ENCODE results near the genes PLEKHA8, GGCT, NEUROD6 and LSM5.

DNA sequence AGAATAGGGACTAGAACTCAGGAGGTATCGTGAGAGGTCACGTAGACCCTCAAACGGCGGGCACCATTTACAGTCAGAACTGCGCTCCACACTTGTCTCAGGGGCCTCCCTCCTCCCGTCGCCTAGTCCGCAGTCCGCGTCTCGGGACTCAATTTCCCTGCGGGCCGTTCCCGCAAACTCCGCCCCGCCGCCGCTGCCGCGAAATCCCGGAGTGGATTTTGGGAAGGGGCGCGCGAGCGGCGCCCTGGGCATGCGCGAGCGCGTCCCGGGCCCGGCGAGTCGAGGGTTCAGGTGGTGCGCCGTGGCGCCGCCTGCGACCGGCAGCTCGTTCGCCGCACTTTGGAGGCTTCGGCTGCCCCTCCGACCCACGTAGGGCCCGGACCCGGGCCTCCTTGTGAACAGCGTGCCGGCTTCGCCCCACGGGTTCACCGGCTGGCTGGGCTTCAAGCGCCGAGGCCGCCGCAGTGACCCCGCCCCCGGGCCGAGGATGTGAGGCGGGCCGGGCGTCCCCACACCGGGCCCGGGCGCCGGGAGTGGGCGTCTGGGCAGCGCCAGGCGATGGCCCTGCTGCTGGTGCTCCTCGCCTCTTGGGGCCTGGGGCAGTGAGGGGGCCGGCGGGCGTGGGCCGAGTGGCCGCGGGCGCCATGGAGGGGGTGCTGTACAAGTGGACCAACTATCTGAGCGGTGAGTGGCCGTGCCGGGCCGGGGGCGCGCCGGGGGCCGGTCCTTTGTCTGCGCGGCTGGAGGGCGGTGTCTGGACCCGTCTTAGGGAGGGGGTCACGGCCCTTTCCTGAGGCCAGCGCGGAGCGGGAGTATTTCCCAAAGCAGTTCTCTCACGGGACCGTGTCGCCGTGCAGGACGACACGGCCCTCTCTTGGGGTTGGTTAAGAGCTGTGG lies at the start of gene PLEKHA8:
Gene PLEKHA8, plus strand, starts transcription at position 294 of the 897 bp plus-strand sequence.
- RRBS = 2% methylated on average over 41 of the region's 100 CpGs

- RRBS = no CpG with 5 or more reads among the region's 6 CpGs
These were observed 51.3 kb downstream of the PLEKHA8 start for GRCh38 chr7:30079186-30080204.

DNA sequence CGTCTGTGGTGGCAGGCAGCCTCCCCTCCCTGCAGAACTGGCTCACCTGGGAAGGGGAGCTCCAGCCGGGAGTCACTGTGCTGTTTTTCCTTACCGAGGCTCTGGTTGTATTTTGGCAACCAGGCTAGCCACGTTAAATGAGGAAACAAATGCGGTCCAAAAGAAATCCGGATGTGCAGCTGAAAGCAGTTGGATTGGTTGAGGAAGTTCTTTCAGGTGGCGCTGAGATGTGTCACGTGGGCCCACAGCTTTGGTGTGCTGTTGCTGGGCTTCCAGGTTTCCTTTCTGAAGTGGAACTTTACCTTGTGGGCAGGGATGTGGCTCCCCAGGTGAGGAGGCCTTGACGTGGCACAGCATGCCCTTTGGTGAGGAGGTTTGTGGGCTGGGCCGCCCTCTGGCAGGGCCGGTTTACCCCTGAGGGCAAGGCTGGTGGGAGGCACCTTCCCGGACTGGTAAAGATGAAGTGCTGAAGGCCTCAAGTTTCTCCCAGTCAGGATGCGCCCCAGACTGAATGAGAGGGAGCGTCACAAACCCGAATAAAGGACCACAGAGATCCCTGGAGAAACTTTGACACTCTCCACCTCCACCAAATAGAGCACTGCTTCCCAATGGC lies 14.3 kb downstream of the MTURN start:
- RRBS = 58% methylated on average over 4 of the region's 15 CpGs

GRCh38 chr7:30168891-30169688 lies 34.3 kb downstream of the MTURN start:
- RRBS = 71% methylated on average over 6 of the region's 14 CpGs

GRCh38 chr7:30172983-30173642 lies 38.3 kb downstream of the MTURN start:
- RRBS = no CpG with 5 or more reads among the region's 11 CpGs

- RRBS = no CpG with 5 or more reads among the region's 5 CpGs
These were observed 58.6 kb upstream of the ZNRF2 start for GRCh38 chr7:30225619-30226449.

GRCh38 chr7:30253085-30253702 lies 31.2 kb upstream of the ZNRF2 start:
- RRBS = no CpG with 5 or more reads among the region's 3 CpGs

- RRBS = no CpG with 5 or more reads among the region's 9 CpGs
These were observed 87.6 kb downstream of the ZNRF2 start for GRCh38 chr7:30371817-30372662.

- RRBS = no CpG with 5 or more reads among the region's 4 CpGs
These were observed 49.4 kb downstream of the NOD1 start for GRCh38 chr7:30429231-30429525.

DNA sequence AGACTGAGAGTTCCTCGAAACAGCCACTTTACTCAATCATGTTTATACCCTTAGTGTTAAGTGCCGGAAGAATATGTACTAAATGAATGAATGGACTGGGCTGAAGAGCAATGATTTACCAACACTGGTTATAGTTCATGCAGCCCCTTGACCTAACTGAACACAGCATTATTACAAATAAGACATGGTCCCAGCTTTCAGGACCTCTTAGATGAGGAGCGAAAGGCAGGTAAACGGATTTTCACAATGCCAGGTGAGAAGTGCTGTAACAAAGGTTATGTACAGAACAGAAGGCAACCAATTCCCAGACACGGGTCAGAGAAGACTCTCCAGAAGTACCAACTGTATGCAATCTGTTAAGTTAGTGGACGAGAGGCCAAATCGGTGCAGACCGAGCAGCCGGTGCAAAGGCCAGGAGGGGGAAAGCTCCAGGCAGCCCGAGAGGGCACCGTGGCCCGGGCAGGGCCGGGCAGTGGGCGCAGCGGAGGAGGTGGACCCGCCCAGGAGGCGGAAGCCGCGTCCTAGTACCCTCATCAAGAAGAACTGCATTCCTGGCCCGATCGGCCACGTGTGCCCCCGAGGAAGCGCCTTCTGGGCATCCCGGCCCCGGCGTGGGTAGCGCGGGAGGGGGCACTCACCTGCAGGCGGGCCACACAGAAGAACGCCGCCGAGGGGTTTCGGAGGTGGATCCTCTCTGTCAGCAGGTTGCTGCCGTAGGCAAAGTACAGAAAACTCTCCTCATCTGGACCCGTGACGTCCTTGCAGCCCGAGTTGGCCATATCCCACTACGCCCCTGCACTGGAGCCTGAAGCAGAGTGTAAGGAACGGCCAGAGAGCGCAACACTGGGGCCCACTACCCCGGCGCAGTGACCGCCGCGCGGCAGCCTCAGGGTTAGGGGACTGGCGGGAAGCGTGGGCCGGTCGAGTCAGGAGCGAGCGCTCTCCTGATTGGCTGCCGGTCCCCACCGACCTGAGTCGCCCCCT lies at the start of gene GGCT:
Gene GGCT, minus strand, starts transcription at position 899 of the 984 bp plus-strand sequence.
- RRBS = 2% methylated on average over 20 of the region's 56 CpGs

DNA sequence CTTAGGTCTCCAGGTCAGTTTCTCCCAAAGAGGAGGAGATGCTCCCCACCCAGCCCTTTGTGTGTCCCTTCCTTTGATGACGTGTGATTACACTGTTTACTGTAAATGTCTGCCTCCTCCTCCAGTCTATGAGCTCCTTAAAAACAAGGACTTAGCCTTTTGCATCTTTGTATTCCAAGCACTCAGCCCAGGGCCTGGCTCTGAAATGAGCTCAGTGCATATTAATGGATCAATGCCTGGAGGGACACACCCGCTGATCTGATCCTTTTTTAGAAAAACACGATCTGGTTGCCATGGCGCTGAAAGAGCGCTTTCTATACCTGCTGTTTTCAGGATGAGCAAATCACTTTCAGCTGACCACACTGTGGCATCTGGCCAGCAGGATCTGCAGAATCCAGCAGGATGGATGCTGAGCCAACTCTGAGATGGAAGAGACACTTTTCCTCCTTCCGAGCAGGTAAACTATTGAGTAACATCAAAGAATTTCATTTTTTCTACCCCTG lies 37.9 kb upstream of the GARS1 start:
- RRBS = no CpG with 5 or more reads among the region's 6 CpGs

- RRBS = no CpG with 5 or more reads among the region's 5 CpGs
These were observed 8.4 kb downstream of the GARS1 start for GRCh38 chr7:30602864-30603741.

DNA sequence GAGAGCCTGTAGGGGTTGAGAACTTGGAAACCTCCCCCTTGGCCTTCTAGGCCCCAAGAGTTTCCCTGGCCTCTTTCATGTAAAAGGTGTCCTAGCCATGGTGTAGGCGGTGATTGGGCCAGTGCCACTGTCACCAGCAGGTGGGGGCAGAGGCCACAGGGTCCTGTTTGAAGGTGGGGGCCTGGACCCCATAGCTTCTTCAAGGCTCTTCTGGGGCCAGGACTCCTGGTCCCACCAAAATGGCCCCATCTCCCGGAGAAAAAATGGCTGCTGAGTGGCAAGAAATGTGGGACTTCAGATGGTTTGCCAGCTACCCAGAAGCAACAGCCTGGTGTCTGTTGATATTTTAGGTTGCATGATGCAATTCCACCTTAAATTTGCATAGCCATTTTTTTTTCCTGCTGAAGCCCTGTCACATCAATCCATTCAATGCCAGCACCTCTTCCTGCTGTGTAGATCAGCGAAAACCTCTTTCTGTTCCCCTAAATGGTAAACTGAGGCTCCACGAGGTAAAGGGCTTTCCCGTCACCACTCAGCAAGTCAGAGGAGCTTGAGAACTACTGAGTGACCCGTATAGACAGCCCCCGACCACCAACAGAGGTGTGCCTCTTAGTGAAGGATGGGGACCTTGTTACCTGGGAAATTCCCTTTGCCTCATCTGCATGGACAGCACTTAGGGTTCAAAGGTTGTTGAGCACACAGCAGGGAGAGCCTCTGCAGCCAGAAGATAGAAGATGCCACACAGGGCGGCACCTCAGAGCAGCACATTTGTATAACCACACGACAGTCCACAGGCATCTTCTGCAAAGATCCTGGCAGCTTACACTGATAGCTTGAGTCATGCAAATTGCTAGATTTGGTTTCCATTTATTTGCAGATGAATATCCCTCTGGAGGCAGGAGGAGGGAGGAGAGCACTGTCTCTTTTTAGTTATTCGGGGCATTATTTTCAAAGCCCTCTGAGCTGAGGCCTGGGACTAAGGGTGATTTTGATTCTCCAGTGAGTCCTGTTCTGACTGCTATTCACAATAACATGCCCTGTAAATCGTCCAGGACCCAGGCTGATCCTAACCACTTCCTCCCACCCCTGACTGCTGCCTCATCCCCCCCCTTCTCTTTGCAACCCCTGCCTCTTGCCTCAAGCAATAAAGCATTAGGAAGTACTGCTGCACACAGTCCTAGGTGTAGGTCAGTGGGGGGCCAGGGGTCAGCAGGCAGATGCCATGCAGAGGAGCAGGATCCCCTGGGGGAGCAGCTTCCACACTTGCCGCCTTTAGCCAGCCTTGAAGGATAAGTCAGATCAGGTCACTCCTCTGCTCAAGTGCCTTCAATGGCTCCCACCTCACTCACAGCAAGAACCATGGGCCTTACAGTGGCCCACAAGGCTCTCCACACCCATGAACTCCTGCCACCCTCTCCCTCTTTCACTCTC lies 24.9 kb upstream of the INMT start:
- RRBS = no CpG with 5 or more reads among the region's 12 CpGs

DNA sequence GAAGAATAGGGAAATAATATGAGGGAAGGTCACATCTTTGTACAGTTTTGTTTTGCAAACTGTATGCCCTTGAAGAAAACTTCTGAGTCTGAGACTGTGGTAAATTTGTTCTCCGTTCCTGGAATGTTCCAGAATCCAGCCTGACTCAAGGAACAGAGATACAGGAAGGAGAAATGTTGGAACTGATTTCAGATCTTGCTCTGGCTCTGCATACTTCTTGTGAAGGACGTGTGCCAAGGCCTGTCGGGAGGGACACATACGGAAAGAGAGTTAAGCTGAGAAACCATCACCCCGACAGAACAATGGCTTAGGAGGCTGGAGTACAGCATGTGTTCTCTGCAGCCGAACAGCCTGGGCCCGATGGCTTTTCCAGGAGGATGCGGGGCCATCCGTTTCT lies 45.0 kb downstream of the MINDY4 start:
- RRBS = no CpG with 5 or more reads among the region's 9 CpGs

DNA sequence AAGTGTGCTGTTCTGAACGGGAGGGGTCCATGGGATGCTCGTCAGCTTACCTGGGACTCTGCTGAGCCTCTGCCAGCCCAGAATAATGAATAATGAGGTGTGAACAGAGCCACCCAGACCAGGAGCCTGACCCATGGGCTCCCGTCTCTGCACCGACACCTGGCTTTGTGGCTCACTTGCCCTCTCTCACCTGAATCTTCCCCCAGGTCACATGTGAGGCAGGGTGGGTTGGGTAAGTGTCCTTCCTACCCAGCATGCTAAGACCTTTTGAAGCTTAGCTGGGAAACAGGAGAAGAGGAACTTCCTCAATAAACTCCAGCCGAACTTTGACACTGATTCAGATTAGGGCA lies 46.7 kb upstream of the AQP1 start:
- RRBS = no CpG with 5 or more reads among the region's 5 CpGs

- RRBS = no CpG with 5 or more reads among the region's 11 CpGs
These were observed 41.6 kb upstream of the AQP1 start for GRCh38 chr7:30869917-30870680.

DNA sequence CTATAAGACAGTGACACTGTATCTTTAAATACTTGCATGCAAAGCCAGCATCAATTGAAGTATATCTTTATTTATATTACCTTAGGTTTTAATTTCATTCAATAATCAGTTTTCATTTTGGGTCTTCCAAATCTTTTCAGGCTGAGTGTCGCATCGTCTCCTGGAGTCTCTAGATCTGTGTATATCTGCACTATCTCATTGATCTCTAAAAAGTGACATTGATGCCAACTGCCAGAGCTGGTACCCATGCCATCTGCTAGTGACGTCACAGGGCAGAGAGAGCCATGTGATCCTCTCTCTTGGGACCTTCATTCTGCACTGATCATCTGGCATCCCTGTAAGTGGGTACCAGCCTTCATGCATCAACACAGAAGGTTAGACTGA lies at the start of gene NEUROD6:
Gene NEUROD6, minus strand, starts transcription at position 214 of the 384 bp plus-strand sequence.
- RRBS = no CpG with 5 or more reads among the region's 3 CpGs

DNA sequence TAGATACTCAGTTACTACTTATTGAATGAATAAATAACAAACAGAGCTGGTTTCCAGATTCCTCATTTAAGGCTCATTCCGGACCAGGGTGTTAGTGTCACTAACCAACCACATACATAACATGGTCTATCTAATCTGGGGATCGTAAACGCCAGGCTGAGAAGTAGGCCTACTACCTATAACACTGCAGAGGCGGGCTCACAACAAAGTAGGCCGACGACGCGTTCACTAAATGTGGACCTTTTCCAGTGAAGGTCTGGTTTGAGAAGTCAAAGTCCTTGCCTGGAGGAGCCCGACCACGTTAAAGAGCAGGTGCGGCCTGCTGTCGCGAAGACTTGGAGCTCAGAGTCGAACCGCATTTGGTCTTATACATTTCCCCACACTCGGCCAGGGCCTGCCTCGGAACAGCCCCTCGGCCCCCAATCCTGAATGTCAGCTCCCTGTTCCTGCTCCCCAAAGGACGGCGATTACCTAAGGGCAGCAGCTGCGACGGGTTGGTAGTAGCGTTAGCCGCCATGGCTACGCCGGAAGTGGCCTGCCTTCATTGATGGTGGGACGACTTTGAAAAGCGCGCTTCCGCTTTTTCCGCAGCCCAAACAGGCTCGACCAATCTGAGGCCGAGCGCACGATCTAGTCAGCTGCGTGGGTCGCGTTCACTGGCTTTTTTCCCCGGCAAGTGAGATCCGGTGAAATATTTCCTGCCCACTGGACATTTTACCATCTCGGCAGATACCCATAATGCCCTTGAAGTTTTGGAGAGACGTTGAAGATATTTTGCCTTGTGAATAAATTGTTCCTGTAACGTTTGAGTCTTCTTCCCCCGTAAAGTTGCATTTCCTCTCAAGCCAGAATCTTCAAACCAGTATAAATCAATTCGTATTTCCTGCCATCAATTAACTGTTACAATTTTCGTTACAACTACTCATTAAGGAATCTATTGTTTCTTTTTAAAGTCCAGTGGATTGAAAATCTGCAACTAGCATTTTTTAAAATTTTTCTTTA lies at the start of gene LSM5:
Gene LSM5, minus strand, starts transcription at position 532 of the 1,002 bp plus-strand sequence.
- RRBS = no CpG with 5 or more reads among the region's 46 CpGs

- RRBS = no CpG with 5 or more reads among the region's 9 CpGs
These were observed 15.4 kb upstream of the FKBP9 start for GRCh38 chr7:32941811-32942245.